ENCODE measurements around a stretch of chr6.

- PRO-cap = no peak
- RRBS = no CpG with 5 or more reads among the region's 1 CpG
Observed at GRCh38 chr6:6688269-6688813, 99.8 kb downstream of the LY86 start.

DNA sequence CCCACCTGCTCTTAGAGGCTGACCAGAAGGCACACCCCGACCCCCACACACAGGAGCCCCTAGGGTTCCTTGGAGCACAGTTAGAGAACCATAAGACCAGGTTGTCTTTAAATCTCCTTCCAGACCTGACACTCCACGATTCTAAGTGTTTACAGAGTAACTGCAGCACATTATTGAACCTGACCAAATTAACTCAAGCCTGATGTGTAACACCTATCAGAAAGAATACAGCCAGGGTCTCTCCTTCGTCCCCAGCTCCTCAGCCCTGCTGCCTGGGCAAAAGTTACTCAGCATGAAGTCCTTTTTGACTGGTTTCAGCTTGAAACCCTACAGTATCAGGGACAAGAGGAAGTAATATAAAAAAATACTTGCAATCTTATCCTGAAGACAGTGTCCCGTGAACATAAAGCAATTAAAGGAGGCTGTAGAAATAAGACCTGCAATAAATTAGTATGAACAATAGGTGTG is 114.9 kb downstream of the LY86 start:
- PRO-cap = no peak
- RRBS = no CpG with 5 or more reads among the region's 4 CpGs

DNA sequence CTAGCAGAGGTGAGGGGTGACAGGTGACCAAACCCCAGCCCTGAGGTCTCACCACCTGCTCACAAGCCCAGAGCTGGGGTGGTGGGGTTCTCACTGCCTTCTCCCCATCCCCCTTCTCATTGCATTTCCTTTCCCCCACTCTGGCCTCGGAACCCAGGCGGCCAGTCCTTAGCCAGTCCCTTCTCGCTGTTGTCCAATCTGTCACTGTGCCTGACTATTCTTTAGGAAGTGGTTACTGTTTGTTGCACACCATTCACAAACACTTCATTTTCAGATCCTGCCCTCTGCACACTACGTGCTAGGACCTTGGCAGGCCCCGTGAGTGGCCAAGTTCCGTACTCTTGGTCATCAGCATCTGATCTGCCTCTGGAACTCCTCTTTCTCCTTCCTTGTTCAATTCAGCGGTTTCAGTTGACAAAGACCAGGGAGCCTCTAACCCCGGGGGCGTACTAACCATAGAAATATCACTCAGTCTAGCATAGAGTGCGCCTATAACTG is 137.2 kb downstream of the LY86 start:
- PRO-cap = no peak
- RRBS = no CpG with 5 or more reads among the region's 10 CpGs

- PRO-cap = no peak
- RRBS = no CpG with 5 or more reads among the region's 3 CpGs
Observed at GRCh38 chr6:6730689-6731234, 142.2 kb downstream of the LY86 start.

DNA sequence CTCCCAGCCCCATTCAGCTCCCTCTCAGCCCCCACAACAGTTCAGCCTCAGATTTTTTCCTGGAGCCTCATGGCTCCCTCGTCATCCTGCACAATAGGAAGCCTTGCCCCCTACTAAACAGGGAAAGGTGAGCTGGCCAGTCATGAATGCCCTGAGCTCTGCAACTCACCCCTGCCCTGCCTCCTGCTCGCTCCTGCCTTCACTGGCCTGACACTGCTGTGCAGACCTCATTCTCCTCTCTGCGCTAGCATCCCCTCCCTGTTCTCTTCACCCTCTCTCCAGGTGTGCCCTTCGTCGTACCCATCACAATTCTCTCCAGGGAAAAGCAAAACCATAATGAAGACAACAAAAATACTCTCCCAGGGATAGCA is 145.3 kb downstream of the LY86 start:
- PRO-cap = no peak
- RRBS = no CpG with 5 or more reads among the region's 5 CpGs

DNA sequence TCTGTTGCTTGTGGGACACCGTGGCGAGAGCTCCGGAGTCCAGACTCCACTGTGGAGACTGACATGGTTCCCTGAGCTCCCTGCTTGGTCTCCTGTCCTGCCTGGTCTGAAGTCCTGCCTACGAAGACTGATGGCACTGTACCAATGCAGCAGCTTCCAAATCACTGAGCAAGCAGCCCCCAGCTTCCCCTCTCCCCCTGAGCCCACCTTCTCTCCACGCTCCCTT is 162.2 kb downstream of the LY86 start:
- PRO-cap = no peak
- RRBS = no CpG with 5 or more reads among the region's 5 CpGs

GRCh38 chr6:6799124-6799410 is 210.5 kb downstream of the LY86 start:
- PRO-cap = no peak
- RRBS = no CpG with 5 or more reads among the region's 1 CpG

DNA sequence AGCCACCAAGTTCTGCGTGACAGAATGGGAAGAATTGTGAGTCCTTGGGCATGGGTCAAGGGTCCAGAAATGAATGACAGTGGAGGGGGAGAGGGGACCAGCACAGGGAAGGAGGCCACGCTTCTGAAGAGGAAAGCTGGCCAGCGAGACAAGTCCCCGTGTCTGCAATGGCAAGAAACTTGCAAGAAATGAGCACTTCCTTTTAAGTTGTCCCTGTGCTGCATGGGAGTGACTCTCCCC is 242.2 kb upstream of the RREB1 start:
- PRO-cap = no peak
- RRBS = no CpG with 5 or more reads among the region's 4 CpGs

- PRO-cap = no peak
- RRBS = no CpG with 5 or more reads among the region's 7 CpGs
Observed at GRCh38 chr6:6878622-6879296, 229.0 kb upstream of the RREB1 start.

DNA sequence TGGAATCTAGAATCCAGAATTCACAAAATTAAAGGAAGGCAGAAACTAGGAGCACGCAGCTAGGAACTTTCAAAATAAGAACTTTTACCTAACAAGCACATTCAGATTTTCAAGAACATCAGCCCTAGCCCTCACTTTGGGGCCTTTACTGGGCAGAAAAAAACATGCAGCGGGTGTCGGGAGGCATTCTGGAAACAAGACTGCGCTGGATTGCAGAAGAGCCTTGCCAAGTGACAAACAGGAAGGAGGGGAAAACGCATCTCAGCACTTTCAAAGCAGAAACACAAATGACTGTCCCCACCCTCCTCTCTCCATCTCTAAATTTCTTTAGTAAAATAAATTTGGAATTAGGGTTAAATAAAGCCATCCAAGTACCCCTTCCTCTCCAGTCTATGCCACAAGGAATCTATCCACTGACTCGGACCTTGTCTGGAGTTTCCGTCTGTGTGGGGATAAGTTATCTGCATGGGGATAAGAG is 74.5 kb upstream of the RREB1 start:
- PRO-cap = no peak
- RRBS = no CpG with 5 or more reads among the region's 7 CpGs

DNA sequence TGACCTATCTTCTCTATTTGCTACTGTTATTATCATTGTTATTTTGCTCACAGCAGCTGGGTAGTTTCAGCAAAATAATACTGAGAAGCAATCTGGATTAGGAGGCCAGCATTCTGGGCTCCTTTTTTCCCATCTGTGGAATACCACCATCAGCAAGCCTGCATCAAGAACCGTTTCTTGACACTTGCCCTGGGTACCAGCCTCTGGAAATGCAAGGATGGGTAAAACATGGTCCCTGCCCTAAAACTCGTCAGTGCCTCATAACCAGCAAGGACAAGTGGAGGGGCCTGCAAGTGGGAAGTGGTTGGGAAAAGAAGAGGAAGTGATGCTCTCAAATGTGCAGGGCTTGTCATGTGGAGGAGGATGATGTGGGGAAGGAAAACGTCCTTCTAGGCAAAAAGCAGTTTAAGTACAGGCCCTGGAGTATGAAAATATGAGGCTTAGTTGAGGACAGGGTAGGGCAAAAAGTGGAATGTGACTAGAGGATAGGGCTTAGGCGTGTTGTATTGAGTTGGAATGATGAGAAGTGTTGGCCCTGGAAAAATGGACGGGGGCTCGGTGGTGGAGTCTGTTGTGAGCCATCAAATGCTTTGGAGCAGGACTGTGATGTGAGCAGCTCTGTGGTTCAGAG is 19.0 kb downstream of the RREB1 start:
- PRO-cap = no peak
- RRBS = no CpG with 5 or more reads among the region's 6 CpGs

- PRO-cap = no peak
- RRBS = no CpG with 5 or more reads among the region's 9 CpGs
Observed at GRCh38 chr6:7188971-7189918, 81.5 kb downstream of the RREB1 start.

GRCh38 chr6:7243037-7243518 is 69.9 kb downstream of the SSR1 start:
- PRO-cap = no peak
- RRBS = no CpG with 5 or more reads among the region's 5 CpGs

- PRO-cap = no peak
- RRBS = no CpG with 5 or more reads among the region's 3 CpGs
Observed at GRCh38 chr6:7392758-7393361, 3.3 kb downstream of the RIOK1 start.

DNA sequence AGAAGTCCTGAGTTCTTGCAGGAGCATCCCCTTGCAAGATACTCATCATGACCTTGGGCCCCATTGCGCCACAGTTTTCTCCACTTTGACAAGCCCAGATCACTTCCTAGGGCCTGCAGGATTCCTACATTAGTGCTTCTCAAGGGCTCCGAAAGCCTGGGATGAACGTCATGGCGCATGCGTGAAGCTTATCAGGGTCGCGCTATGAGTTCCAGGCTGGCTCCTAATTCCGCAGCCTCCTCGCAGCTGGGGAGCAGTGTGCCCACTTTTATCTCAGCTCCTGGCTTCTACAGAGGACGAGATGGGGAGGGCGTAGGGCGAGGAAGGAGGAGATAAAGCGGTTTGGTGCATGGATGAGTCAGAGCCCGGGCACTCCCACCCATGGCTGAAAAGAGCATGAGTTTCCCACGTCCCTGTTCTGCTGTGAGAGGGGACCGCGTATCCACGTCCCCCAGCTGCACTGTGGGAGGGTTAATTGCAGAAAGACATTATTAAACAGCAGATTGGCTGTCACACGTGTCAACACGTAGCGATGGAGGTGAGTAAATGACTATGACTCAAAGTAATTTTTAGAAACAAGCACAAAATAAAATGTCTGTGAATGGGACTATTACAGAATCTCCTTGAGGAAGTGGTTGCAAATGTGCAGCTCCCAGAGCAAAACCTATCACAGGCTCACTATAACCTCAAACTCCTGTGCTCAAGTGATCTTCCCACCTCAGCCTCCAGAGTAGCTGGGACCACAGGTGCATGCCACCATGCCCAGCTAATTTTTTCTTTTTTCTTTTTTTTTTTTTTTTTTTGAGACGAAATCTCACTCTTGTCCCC is 72.9 kb upstream of the DSP start:
- PRO-cap = no peak
- RRBS = no CpG with 5 or more reads among the region's 22 CpGs

GRCh38 chr6:7582532-7583383 is 7.2 kb upstream of the SNRNP48 start:
- PRO-cap = no peak
- RRBS = no CpG with 5 or more reads among the region's 15 CpGs

DNA sequence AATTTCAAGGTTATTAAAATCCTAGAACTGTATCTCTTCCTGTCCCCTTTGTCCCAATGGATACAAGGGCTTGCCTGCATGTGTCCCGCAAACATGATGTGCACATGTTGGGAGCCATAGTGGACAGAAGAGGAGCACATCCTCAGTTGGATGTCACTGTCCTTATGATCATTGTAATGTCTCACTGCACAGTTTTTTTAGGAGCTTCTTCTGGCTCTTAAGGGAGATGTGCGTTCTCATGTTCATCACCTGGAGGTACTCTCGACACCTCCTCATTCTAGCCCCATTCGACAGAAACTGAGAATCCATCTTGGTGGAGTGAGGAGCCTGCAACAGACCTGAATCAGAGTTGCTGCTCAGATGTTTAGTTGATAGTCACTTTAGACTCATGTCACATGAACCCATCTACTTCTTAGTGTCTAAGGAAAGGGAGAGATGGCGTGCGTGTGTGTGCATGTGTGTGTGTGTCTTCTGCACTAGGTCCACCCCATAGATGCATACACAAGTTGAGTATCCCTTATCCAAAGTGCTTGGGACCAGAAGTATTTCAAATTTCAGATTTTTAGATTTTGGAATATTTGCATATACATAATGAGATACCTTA is 2.3 kb upstream of the BMP6 start:
- PRO-cap = no peak
- RRBS = no CpG with 5 or more reads among the region's 6 CpGs

- PRO-cap = no peak
- RRBS = no CpG with 5 or more reads among the region's 8 CpGs
Observed at GRCh38 chr6:7881220-7882211, 29.1 kb downstream of the TXNDC5 start.

DNA sequence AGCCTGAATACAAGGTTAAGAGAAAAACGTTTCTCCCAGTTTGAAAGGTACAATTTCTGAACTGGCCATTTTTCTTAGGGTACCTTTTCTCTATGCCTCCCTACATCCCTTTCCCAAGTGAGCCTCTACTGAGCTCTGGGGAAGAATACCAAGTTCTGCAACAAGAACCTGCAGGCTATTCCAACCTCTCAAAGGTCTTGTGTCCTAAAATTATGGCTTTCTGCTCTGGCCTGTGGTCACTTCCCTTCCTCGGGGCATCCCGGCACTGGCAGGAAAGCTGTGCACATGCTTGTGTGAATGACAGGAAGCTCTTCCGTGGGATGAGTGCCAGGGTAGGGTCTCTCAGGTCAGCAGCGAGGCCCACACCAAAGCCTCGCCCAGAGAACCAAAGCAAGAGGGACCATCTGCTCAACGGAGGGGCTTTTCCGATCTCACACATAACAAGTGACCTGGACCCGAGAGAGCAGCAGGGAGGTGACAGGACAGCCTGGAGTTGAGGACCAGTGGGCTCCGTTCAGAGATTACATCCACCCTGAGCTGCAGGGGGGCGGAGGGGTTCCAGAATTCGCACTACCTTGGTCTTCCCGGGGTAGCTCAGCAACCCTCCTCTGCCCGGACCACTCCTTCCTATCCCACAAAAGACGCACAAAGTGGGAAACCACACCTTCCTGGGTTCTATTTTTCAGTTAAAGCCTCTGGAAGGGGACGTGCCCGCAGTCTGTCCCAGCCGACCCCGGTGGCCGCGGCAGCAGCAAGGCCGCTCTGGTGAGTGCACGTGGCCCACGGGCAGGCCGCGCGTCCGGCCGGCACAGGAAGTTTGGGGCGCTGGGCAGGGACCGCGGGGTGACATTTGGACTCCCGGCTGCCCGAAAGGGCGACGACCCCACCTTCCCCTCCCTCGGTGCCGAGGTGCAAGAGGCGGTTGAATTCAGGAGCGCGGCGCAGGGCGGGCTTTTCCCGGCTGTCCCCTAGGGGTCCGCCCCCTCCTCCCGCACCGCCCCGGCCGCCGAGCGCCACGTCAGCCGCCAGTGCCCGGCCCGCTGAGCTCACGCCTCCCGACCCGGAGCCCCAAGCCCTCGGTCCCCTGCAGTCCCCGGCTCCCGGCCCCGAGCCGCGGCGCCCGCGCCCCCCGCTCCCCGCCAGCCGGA is 1.1 kb downstream of the TXNDC5 start:
- PRO-cap = bidirectional peak, plus-strand start at position 1,028 of the sequence, minus-strand start at position 948 of the sequence
- RRBS = 3% methylated on average over 42 of the region's 70 CpGs

DNA sequence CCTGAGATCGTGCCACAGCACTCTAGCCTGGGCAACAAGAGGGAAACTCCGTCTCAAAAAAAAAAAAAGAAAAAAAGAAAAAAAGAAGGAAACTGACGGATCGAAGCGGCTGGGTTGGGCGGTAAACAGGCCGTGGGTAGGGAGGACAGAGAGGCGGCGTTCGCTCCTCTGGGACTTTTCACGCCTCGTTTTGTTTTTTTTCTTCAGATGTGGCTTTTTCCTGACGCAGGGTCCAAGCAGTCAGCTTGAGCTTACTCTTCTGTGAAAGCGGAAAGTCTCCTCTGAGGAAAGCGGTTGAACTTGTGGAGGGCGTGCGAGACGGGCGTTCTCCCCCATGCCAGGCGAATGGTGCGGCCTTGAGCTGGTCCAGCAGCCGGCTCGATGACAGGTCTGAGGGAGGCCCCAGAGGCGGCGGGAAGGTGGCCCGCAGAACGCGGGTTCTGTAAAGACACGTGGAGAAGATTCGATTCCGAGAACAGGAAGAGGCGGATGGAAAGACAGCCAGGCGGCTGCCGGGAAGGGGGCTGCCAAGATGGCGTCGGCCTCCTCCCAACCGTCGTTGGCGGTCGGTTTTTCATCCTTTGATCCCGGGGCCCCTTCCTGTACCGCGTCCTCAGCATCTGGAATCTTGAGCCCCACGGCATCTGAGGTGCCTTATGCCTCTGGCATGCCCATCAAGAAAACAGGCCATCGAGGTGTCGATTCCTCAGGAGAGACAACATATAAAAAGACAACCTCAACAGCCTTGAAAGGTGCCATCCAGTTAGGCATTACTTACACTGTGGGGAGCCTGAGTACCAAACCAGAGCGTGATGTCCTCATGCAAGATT is 75.6 kb upstream of the TXNDC5 start:
- PRO-cap = no peak
- RRBS = 96% methylated on average over 8 of the region's 47 CpGs